Vein endothelial cell (primary cell): ENCODE results near the genes ICAM5 and CDKN2D.

DNA sequence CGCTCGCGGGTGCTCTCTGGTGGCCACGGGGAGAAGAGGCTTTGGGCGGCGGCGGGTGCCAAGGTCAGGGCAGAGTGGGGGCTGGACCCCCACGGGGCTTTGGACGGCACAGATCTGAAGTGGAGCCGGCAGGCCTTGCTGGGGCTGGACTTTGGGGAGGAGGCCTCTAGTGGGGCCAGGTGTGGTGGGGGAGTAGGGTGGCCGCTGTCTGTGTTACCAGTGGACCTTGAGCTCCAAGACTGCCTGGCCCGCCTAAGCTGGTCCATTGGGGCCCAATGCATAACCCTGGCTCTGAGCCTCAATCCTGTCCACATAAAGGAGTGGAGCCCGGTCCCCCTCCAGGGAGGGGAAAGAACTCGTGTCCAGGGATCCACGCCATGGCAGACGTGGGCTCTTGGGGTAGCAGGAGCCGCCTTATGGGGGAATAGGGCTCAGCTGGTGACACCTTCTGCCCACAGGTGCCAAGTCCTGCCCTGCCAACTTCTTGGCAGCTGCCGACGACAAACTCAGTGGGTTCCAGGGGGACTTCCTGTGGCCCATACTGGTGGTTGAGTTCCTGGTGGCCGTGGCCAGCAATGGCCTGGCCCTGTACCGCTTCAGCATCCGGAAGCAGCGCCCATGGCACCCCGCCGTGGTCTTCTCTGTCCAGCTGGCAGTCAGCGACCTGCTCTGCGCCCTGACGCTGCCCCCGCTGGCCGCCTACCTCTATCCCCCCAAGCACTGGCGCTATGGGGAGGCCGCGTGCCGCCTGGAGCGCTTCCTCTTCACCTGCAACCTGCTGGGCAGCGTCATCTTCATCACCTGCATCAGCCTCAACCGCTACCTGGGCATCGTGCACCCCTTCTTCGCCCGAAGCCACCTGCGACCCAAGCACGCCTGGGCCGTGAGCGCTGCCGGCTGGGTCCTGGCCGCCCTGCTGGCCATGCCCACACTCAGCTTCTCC lies 2.0 kb downstream of the P2RY11 start:
- CAGE, long polyA plus RNA: no peak

DNA sequence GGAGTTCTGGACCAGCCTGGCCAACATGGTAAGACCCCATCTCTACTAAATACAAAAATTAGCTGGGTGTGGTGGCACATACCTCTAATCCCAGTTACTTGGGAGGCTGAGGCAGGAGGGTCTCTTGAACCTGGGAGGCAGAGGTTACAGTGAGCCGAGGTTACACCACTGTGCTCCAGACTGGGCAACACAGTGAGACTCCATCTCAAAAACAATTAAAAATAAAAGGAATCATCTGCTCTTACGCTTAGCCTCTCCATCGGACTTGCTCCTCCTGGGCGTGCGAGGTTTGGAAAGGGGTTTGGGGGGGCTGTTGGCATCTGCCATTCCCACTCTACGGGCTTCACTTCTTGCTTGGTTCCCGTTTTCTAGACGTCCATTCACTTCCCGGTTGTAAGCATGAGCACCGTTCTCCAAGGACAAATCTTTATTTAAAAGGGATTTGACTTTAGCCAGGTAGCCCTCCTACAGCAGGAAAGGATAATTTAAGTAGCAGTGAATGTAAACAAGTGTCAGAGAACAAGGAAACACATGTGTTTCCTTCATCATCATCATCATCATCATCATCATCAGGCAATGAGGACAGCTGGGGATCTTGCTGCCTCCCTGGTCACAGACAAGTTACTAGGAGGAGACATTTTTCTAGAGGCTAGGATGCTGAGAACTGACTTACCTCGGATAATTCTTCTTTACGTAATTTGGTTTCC lies 14.5 kb downstream of the DNMT1 start:
- CAGE, long polyA plus RNA: no peak

GRCh38 chr19:10270219-10270609 lies 706 bp upstream of the ICAM1 start:
- CAGE, long polyA plus RNA: no peak

DNA sequence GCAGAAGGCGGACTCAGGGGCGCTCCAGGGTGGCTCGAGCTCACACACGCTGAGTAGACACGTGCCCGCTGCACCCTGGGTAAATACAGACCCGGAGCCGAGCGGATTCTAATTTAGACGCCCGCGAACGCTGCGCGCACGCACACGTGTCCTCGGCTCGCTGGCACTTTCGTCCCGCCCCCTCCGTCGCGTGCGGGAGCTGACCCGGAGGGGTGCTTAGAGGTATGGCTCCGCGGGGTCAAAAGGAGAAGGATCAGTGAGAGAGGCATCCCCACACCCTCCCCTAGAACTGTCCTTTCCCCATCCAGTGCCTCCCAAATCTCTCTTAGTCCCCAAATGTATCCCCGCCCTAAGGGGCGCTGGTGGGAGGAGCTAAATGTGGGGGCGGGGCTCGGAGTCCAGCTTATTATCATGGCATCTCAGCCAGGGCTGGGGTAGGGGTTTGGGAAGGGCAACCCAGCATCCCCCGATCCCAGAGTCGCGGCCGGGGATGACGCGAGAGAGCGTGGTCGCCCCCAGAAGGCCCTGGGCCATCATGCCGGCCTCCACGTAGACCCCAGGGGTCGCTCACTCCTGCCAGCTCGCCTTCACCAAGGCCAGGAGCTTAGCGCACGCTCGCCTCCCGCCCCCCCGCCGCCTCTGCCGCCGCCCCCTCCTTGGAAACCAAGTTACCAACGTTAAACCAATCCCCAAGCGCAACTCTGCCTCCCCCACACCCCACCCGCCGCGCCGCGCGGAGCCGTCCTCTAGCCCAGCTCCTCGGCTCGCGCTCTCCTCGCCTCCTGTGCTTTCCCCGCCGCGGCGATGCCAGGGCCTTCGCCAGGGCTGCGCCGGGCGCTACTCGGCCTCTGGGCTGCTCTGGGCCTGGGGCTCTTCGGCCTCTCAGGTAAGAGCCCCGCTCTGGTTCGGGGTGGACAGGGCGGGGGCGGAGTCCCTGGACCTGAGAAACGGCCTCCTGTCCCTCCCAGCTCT lies at the start of gene ICAM5:
Gene ICAM5 (plus strand): TSS at position 713 of the 972 bp plus-strand sequence.
- CAGE, long polyA plus RNA: no peak

DNA sequence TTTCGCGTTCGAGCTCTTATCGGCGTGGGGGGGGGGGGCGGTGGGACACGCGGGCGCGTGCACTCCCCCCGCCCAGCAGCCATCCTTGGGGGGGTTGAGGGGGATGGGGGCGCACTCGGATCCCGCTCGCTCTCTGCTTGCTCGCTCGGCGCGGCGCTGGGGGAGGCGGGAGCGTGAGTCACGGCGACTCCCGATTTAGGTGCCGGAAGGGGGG lies 1.2 kb upstream of the PDE4A start:
- CAGE, long polyA plus RNA: no peak

DNA sequence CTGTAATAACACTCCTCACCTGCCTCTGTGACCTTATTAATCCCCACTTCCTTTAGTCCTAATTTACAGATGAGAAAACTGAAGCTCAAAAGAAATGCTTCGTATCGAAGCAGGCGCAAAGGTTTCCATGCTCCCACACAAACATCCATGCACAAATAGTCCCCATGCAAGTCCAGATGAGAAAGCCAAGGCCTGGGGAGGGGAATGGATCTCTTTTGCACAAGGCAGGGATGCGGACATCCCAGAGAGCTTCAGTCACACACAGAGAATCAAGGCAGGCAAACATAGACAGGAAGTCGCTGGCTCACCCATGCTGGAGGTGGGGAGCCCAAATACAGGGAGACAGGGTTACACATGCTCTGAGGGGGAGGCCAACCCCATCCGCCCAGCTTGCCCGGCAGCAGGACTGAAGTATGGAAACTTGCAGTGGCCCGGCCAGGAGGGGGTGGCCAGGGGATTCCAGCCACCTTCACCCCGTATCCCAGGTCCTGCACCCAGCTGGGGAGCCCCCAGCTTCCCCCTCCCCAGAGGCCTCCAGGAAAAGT lies 442 bp downstream of the S1PR5 start:
- CAGE, long polyA plus RNA: no peak

- CAGE, long polyA plus RNA: no peak
Measured at GRCh38 chr19:10548283-10548918, 4.7 kb downstream of the ATG4D start.

- CAGE, long polyA plus RNA: no peak
Measured at GRCh38 chr19:10559615-10560128, 6.1 kb downstream of the KRI1 start.

DNA sequence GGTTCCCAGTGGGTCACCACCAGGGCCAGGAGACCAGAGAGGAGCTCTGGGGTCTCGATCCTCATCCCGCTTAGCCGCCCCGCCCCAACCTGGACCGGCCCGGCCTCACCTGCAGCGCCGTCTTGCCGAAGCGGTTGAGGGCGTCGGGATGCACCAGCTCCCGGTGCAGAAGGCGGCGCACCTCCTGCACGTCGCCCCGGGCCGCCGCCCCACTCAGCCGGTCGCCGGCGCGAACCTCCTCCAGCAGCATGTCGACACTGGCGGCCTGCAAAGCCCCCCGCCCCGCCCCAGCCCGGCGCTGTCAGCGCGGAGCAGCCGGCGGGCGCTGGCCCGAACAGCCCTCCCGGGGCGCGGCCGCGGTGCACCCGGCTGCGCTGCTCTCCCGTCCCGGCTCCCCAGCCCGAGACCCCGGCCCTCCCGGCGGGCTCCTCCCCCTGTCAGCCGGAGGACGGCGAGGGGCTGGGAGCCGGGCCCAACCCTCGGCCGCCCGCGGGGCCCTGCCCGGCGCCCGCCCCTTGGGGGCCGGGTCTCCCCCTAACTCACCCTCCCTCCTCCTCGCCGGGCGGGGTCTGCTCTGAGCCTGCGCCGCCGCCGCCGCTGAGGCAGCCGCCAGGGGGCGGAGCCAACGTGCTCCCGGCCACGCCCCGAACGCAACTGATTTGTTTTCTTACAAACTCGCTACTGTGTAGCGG lies at the start of gene CDKN2D:
Gene CDKN2D (minus strand): TSS at position 576 of the 692 bp plus-strand sequence.
- CAGE, long polyA plus RNA: no peak

DNA sequence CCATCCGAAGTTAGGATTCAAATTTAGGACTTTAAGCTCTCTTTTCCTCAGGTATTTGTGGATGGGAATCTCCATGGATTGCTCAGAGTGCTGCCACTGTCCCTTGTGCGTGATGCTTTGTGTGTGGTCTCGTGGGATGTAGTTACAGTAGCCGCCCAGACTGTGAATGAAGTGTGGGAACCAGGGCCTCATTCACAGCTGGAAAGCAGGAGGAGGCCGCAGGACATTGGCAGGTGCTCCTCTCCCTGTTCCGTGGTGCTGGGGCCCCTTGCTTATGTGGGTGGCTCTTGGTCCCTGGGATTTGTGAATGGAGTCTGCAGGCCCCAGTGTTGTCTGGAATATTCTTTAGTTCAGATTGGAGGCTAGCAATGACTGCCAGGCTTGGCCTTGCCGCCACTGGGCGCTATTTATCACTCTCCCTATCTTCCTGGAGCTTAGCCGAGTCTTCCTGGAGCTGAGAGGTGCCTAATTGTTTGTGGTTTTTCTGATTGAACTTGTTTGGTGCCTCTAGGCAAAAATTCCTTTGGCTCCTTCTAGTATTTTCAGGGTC lies 1.6 kb downstream of the ILF3 start:
- CAGE, long polyA plus RNA: no peak

DNA sequence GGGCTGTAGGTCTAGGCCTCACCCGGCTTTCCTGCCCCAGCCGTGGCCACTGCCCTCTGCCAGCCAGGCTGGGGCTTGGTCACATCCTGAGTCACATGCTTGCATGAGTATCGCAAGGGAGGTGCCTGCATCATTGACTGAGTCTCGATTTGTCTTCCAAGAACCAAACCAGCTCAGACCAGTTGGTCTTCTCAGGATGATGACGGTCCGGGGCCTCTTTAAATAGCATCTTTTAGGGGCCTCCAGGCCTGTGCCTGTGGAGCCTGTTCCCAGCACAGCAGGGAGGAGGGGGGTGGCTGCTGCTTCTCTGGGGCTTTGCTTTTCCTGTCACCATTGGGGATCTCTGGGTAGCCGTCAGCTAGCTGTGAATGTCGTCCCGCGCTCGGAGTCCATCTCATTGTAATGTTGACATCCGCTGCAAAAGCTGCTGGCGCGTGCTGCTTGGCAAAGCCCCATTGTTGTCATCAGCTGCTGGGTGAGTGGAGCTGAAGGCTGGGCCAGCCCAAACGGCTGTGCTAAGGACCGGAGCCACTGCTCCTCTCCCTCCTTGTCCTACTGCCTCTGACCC lies 14.5 kb upstream of the QTRT1 start:
- CAGE, long polyA plus RNA: no peak

DNA sequence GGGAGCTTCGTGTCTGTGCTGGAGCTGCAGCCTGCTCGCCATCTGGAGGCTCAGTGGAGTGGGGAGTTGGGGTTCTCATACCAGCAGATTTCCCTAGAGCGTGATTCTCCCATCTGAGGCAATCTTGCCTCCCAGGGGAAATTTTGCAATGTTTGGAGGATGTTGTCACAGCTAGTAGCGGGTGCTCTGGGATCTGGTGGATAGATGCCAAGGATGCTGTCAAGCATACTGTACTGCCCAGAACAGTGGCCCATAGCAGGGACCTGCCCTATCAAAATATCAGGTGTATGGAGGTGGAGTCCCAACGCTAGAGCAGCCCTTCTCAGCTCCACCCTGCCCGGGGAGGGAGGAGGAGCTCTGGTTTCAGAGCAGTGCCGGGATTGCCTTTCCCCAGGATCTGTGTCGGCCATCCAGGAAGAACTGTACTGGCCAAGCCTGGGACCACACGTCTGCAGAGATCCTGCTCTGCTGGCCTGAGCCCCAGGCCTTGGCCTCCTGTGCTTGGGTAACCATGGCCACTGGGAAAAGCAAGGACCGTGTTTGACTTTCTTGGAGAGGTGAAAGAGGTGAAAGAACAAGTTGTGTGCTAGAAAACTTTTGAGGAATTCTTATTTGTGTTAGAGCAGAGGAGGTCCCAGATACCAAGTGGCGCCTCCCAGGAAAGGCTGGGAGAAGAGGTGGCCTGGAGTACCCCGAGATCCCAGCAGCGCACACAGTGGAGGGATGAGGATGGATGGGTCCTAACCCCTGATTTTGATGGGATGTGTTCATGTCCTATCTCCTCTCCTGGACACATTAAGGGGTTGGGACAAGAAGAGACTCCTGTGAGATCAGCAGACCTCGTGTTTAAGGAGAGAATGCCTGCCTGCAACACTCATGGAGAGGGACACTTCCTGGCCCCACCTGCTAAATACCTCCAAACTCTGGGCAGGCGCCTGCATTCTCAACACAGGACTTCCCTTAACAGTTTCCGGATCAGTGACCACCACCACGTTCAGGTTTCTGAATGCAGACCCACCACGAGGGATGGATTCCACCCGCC lies 10.6 kb upstream of the QTRT1 start:
- CAGE, long polyA plus RNA: no peak

GRCh38 chr19:10712546-10713515 lies 5.0 kb upstream of the DNM2 start:
- CAGE, long polyA plus RNA: no peak

DNA sequence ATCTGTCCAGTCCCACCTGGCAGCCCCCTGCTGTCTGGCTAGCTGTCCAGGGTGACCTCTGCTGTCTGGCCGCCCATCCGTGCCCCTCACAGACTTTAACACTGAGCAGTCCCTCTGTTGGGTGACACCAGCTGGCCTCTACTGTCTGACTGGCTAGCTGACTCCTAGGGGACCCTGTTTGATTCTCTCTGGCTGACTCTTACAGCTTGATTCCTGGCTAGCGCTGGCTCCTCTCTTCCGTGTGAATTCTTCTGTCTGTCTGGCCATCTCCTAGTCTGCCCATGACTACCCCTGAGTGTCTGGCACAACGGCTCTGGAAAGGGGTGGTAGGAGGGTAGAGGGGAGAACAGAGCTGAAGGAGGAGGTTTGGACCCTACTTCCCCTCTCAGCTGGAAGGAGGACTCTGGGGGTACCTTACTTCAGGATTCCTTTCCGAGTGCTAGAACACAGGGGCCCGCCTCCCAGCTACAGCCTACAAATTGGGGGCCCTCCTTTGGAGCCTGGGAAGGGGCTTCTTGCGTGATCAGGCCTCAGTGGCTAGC lies 1.1 kb downstream of the DNM2 start:
- CAGE, long polyA plus RNA: no peak

DNA sequence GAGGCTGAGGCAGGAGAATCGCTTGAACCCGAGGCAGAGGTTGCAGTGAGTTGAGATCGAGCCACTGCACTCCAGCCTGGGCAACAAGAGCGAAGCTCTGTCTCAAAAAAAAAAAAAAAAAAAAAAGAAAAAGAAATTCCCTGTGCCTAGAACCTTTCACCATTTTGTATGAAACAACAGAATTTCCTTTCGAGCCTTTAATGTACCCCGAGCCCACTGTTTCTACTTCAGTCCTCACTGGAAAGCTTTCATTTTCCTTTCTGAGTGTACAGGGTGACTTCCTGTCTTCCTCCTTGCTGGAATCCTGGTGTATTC lies 39.9 kb downstream of the DNM2 start:
- CAGE, long polyA plus RNA: no peak

DNA sequence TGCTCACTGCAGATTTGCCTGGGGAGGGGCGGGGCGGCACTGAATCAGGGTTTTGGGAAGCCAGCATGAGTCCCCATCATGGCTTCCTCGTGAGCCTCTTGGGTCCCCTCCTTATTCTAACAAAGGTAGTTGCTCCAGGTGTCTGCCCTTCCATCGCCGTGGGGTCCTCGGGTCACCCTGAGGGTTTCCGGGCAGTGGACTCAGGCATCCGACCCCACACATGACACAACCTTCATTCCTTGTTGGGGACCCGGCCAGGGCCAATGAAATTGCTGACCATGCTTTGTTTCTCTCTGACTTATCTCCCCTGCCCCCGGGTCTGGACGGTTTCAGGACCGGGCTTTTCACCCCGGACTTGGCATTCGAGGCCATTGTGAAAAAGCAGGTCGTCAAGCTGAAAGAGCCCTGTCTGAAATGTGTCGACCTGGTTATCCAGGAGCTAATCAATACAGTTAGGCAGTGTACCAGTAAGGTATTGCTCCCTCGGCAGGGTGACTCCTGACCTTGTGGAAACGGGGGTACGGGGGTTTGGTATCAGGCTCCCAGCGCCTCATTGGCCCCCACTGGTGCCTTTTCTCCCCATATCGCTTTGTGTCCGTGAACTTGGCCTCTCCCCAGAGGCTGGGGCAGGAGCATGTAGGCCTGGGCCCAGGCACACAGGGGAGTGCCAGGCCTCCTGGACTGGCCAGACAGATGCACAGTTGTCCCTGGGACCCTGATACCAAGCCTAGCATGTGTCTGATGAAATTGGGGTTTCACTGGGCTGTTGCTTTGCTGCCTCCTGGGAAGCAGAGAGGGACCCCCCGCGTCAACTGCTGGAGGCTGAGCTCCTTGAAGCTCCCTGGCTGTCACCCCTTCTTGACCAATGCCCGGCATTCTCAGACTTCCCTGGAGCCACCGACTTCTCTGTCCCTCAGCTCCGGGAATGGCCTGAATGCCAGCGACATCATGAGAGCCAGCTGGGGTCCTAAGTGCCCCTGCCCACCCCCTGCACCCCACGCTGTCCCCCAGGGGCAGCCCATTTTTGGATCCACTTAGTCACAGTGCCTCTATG lies 40.0 kb downstream of the TMED1 start:
- CAGE, long polyA plus RNA: no peak

DNA sequence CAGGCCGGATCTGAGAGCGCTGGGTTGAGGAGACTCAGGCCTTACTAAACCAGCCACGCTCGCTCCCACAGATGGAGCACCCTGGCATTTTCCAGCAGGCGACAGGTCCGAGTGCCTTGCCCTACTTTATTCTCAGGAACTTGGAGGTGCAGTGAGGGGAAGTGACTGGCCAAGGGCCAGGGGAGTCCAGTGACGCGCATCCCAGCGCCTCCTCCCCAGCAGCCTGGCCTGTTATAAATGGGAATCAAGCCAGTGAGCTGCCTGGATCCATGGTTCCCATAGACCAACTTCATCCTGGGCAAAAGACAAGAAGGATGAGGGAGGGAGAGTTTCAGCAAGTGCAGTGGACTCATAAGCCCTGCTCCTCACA lies 35.5 kb downstream of the TMED1 start:
- CAGE, long polyA plus RNA: no peak

DNA sequence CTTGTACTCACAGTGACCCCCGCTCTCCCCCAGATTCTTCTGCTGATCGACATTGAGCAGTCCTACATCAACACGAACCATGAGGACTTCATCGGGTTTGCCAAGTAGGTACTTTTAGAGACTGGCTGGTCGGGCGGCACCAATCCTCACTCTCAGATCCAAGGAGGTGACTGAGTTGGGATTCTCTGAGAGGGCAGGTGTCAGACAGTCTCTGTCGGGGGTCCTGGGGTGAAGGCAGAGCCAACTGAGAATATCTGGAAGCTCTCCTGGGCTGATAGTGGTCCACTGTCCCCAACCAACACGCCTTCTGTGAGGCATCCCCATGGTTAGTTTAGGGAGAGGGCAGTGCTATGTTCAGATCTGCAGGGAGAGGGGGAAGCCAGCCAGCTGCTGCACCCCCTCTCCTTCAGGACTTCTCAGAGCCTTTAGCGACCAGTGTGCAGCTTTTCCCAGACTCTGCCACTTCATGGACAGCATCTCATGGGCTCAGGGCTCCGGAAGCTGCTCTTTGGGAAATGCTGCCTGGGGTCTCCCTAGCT lies 33.7 kb downstream of the TMED1 start:
- CAGE, long polyA plus RNA: no peak

DNA sequence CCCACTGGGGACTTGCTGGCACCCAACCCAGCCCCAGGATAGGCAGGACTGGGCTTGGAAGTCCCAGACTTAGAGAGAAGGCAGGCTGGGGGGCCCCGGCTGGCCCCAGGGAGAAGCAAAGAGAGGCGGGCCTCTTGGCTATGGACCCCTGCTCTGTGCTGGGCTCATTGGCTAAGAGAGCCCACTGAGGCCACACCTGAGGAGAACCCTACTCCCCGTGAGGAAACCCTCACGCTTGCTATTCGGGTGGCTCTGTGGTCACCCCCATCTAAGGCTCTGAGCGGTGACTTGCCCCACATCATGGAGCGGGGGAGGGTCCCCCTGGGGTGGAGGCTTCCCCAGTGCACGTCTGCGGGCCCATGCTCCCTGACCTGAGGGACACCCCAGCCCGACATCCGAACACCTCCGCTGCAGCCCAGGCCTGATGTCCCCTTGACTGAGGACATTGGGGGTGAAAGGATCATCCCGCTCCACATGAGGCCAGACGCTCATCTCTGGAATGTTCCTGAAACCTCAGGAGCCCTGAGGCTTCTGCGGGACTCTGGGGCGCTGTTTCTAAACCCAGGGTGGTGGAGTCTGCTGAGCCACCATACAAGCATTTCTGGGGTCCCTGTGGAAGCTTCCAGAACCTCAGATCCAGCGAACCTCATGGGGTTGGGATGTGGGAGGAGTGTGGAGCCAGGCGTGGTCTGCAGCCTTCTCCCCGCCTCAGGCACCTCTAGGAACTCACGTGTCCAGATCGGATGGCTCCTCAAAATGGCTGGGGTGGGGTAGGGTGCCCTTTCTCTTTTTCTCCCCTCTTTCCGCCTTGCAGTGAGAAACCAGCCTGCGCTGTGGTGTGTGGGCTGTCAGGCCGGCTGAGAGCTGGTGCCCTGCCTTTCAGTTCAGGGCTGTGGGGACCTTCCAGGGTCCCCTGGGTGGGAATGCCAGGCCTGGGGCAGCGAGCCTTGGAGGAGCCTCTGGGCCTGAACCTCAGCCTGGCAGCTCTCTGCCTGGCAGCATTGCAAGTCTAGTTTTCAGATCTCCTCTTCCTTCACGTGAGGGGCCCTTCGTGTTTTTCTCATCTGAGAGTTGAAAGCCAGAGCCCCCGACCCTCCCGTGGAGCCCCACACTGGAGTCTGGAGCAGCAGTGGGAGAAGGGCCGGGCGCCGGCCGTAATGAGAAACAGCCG lies 19.8 kb downstream of the TMED1 start:
- CAGE, long polyA plus RNA: no peak

DNA sequence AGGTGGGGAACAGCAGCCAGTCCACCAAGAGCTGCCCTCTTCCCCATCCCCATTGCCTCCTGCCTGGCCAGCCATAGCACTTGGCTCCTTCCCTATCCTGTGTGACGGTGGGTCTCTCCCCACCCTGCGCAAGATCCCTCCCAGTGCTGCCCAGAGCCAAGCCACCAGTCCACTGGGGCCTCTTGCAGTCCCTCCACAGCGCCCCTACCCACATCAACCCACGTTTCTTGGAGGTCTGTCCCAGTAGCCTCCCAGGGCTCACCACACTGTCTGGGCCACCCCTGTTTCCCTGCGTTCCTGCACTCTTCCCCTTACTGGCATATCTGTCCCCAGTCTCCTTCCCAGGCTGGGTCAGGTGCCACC lies 25.0 kb downstream of the CARM1 start:
- CAGE, long polyA plus RNA: no peak